Panc1 (cell line): ENCODE measurements around the gene ACKR3.

DNA sequence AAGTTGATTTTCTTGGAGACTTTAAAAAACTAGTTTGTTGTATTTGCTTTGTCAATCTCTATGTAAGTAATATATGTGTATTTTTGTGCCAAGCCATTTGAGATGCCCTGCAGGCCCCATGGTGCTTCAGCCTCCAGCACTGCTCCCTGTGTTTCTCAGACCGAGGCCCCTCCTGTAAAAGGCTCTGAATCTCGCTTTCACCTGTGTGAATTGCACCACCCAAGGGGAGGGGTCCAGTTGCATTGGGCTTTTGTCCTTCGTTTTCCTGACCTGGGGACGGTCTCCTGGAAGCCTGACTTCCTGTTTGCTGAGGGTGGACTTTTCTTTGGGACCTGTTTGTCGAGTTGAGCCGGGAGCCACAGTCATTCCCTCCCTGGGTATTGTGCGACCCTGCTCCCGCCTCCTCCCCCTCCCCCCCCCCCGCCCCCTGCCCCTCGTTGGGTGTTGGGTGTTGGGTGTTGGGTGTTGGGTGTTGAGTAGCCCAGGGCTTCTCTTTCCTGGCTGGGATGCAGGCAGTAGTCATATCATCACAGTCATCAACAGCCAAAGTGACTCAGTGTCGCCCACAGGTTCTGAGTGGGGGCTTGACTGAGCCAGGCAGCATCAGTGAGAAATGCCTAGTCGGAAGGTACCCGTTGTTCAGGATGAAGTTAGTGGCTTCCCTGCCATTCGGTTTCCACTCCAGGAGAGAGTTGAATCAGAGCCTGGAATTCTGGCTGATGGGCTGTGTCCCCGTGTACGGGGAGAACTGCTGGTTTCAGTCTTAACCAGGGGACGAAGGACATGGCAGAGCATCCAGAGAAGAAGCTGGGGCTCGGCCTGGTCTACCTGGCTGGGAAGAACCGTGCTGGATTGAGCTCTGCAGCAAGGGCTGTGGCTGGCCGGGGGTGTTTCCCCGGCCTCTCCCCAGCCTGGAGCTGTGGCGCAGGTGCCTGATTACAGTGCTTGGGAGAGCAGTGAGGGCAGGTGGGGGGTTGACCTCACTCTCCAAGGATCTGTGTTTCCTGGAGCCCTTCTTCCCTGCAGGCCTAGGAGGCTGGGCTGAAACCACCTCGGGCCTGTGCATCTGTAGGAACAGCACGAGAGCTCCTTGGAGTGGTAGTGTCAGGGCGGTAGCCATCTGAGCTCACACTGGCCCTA is 49.2 kb downstream of the AGAP1 start:
- RRBS, 2 experiments: no CpG with 5 or more reads among the region's 25 CpGs

GRCh38 chr2:235596205-235596746 is 102.4 kb downstream of the AGAP1 start:
- RRBS, 2 experiments: 90 to 92% methylated on average over 3 of the region's 7 CpGs

GRCh38 chr2:235727120-235727469 is 233.3 kb downstream of the AGAP1 start:
- RRBS, 2 experiments: no CpG with 5 or more reads among the region's 5 CpGs

DNA sequence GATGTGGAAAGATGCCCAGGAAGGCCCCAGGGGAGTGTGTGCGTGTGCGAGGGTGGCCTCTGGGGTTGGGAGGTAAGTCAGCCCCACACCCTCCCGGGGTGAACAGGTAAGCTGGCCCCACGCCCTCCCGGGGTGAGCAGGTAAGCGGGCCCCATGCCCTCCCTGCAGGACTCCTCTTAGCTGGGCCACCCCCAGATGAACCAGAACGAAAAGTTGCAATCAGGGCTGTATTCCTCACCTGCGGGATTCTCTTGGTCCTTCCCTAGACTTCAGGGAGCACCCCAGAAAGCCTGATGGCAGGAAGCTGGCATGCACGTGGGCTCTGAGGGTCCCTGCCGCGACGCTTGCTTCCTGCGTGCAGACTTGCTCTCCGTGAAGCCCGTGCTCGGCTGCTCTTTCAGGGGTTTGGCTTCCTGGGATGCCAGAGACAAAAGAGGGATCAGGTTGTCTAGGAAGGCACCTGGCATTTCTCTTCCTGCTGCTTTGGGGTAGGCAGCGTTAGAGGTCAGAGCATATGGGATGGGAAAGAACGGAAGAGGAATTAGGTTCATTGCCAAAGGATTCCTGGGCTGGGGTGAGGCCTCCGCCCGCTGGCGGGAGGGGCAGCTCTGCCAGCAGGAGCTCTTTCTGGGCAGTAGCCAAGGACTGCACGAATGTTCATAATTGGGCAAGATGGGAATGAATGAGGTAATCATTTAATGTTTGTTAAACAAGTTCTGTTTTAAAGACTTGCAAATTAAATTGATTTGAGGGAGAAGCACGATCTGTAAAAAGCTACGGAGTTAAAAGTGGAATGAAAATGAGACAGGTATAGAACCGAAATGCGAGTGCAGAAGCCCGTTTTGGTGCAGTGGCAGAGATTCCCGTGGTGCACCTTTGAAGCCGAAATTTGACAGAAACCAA is 253.8 kb downstream of the AGAP1 start:
- RRBS, 2 experiments: no CpG with 5 or more reads among the region's 29 CpGs

DNA sequence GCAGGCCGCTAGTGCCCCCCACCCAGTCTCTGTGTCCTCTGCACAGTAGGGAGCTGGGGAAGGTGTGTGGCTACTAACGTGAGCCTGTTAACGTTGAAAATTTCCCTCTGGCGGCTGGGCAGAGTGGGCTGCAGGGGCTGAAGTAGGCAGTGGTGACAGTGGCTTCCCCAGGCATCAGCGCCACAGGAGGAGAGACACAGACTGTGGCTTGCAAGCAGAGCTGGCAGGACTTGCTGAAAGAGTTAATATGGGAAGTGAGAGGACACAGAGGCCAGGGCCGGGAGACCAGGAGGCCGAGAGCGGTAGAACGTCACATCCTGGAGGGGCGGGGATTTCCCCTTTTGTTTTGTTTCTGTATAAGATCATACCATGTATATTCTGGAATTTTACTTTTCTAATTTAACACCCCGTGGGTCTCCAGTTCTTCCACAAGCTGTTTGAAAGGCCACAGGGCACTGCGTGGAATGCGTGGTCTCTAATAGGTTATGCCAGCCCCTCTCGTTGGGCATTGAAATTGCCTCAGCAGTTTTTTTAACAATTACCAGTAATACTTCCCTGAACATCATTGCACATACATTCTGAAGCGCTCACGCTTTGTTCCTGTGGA is 166.7 kb downstream of the GBX2 start:
- RRBS, 2 experiments: no CpG with 5 or more reads among the region's 16 CpGs

DNA sequence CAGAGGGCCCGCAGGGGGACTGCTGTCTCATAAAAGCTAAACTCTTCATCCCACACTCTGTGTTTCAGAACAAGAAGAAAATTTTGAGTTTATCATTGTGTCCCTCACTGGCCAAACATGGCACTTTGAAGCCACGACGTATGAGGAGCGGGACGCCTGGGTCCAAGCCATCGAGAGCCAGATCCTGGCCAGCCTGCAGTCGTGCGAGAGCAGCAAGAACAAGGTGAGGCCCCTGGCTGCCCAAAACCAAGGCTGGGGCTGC is 131.8 kb downstream of the GBX2 start:
- RRBS, 2 experiments: no CpG with 5 or more reads among the region's 8 CpGs

- RRBS, 2 experiments: no CpG with 5 or more reads among the region's 20 CpGs
These were observed at the start of gene ACKR3 for GRCh38 chr2:236569293-236570382. Gene ACKR3 (plus strand): TSS chr2:236569825.

DNA sequence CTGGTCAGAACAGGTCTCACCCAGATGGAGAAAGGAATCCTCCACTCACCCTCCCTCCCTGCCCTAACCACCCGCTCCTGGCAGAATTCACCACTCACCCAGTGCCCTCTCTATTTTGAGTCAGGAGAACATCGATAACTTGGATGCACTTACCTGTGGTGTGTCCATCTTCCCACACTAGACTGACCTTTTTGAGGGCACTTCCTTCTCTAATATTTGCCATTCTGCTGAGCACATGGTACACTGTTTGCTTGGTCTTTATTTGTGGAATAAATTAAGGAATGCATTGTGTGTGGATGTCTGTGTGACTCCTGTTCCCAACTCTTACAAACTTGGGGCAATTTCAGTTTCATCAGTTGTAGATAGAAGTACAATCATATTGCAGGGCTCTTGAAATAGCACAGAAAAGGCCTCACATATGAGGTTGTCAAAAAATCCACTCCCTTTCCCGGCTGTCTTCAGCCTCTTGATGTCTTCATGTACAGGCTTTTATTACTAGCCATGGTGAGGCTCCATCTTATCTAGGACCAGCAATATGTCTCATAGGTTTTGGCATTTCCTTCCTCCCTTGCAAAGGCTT is 133.8 kb downstream of the ACKR3 start:
- RRBS, 2 experiments: no CpG with 5 or more reads among the region's 3 CpGs

GRCh38 chr2:236728887-236729393 is 159.3 kb downstream of the ACKR3 start:
- RRBS, 2 experiments: 29% methylated on average over 1 of the region's 8 CpGs; no CpG with 5 or more reads in 1 of the 2 experiments

GRCh38 chr2:236758373-236758847 is 188.8 kb downstream of the ACKR3 start:
- RRBS, 2 experiments: no CpG with 5 or more reads among the region's 2 CpGs

DNA sequence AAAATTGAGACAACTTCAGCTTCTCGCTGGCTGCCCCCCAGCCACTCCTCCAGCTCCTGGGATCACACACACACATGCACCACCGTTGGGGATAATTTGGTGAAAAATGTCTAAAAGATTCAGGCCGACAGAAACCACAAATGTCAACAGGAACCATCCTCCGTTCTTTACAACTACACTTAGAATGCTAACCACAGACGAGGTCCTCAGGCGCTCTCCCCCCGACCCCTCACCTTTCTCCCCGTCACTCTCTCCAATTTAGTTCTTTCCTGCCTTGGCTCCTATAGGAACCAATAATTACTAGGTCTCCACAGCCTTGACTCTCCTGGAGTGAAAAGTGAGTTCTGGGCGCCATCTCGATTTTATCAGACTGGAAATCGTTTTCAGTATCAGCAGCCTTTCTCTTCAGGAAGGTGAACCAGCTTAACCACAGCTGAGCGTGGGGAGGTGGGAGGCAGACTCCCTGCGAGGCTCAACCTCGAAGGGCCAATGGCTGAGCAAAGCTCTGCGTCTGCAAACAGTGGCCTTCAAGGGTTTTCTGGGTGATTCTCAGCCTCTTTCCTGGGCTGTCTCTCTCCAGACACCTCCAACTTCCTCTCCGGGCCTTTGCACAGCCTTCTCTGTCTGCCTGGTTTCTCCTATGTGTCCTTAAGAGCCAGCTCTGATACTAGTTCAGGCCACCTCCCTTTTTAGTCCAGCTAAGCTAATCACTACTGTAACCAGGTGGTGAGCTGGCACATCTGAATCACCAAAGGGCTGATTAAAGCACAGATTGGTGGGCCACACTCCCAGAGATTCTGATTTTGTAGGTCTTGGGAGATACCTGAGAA is 115.7 kb upstream of the COPS8 start:
- RRBS, 2 experiments: no CpG with 5 or more reads among the region's 16 CpGs

GRCh38 chr2:237024933-237025576 is 60.6 kb upstream of the COPS8 start:
- RRBS, 2 experiments: no CpG with 5 or more reads among the region's 7 CpGs

DNA sequence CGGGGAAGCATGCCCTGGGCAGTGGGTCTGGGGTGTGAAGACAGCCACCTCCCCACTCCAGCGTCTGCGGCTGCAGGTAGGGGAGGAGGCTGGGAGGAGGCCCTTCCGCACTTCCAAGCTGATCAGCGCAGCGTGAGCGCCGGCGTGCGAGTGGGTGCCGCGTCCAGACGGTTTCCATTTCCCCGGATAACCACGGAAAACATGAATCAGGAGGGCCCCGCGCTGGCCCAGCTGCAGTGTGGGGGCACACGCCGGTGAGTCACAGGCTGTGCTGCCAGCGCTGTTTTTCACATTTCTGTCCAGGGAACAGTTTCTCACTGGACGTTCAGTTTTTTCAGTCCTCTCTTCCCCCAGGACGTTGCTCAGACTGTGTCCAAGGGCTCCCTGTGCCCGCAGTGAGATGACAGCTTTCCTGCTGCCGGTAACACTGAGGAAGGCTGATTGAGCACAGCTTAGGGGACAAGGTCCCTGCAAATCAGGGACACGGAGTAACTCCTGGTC is 70.8 kb downstream of the COPS8 start:
- RRBS, 2 experiments: 86 to 90% methylated on average over 12 of the region's 25 CpGs

- RRBS, 2 experiments: no CpG with 5 or more reads among the region's 6 CpGs
These were observed 106.0 kb downstream of the COPS8 start for GRCh38 chr2:237191757-237192000.

GRCh38 chr2:237213692-237214070 is 128.0 kb downstream of the COPS8 start:
- RRBS, 2 experiments: no CpG with 5 or more reads among the region's 7 CpGs

- RRBS, 2 experiments: no CpG with 5 or more reads among the region's 8 CpGs
These were observed 132.5 kb downstream of the COPS8 start for GRCh38 chr2:237218084-237218666.

DNA sequence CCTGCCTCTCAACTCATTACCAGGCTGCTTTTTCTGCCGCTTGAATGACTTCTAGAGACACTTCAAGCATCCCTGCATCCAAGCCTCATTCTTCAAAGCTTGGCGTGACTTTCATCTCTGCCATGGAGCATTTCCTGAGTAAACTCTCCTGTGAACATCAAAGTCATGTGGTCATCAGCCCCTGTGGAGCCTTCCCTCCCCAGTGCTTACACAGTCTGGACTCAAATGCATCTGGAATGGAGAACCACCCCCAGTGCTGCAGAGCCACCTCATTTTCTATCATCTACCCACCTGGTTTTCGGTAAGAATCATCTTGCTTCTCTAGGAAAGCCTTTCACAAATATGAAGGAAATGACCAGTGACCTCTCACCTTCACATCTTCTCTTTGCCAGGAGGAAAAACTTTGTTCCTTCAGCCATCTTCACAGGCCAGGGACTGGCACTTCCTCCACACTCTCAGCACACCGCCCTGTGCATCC is 116.5 kb downstream of the COL6A3 start:
- RRBS, 2 experiments: no CpG with 5 or more reads among the region's 4 CpGs

DNA sequence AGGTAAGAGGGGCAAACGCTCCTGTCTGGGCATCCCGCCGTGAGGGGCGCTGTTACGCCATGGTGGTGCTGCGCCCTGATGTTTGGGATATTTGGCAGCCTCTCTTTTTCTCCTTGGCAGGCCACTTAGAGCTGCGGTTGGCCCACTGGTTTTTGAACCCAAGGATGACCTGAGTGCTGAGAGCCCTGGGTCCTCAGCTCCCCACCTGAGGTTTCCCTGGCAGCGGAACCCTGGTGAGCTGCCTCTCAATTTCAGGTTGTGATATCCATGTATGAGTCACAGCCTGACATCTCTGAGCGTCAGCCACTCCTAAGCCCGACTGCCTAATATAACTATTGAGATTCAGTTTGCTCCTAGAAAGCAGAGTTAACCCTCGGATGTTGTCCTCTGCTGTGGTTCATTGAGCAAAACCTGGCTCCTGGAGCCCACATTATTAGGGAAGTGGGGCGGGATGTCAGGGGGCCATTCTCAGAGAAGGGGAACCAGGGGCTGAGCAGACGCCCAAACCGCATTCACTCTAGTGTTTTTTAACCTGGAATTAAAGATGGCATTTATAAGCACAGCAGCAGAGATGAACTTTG is 103.2 kb downstream of the COL6A3 start:
- RRBS, 2 experiments: no CpG with 5 or more reads among the region's 14 CpGs

- RRBS, 2 experiments: no CpG with 5 or more reads among the region's 15 CpGs
These were observed 98.6 kb downstream of the COL6A3 start for GRCh38 chr2:237315125-237315936.

GRCh38 chr2:237355602-237356041 is 58.3 kb downstream of the COL6A3 start:
- RRBS, 2 experiments: no CpG with 5 or more reads among the region's 7 CpGs